GM12878 (cell line): ENCODE data around the gene DVL2.

- RAMPAGE, long total RNA, result no peak
- RRBS, 2 experiments, result no CpG with 5 or more reads among the region's 16 CpGs
CAGE:
- cytosol, long polyA minus RNA, result start-site peak on the plus strand at chr17:5361301-5361308, 40 reads
- cytosol, long polyA plus RNA, result no peak
- long polyA plus RNA, result no peak
- nucleolus, long total RNA, result no peak
- nucleus, long polyA plus RNA, result no peak
- nucleus, long total RNA, result no peak
Observed at GRCh38 chr17:5361099-5361995, 58.1 kb downstream of the NUP88 start.

- RAMPAGE, long total RNA, result no peak
- RRBS, 2 experiments, result no CpG with 5 or more reads among the region's 14 CpGs
CAGE:
- cytosol, long polyA minus RNA, result no peak
- cytosol, long polyA plus RNA, result no peak
- long polyA plus RNA, result no peak
- nucleolus, long total RNA, result no peak
- nucleus, long polyA plus RNA, result no peak
- nucleus, long total RNA, result no peak
Observed at GRCh38 chr17:5434706-5435531, 4.0 kb downstream of the C1QBP start.

DNA sequence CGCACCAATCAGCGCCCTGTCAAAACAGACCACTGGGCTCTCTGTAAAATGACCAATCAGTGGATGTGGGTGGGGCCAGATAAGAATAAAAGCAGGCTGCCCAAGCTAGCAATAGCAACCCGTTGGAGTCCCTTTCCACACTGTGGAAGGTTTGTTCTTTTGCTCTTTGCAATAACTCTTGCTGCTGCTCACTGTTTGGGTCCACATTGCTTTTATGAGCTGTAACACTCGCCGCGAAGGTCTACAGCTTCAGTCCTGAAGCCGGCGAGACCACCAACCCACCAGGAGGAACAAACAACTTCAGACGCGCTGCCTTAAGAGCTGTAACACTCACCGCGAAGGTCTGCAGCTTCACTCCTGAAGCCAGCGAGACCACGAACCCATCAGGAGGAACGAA, 187.8 kb upstream of the NLRP1 start:
- RAMPAGE, long total RNA, result no peak
- RRBS, 2 experiments, result no CpG with 5 or more reads among the region's 15 CpGs
CAGE:
- cytosol, long polyA minus RNA, result no peak
- cytosol, long polyA plus RNA, result no peak
- long polyA plus RNA, result no peak
- nucleolus, long total RNA, result no peak
- nucleus, long polyA plus RNA, result no peak
- nucleus, long total RNA, result no peak

- RAMPAGE, long total RNA, result no peak
- RRBS, 2 experiments, result no CpG with 5 or more reads among the region's 11 CpGs
CAGE:
- cytosol, long polyA minus RNA, result no peak
- cytosol, long polyA plus RNA, result no peak
- long polyA plus RNA, result no peak
- nucleolus, long total RNA, result no peak
- nucleus, long polyA plus RNA, result no peak
- nucleus, long total RNA, result no peak
Observed at GRCh38 chr17:6071269-6071660, 1.1 kb downstream of the WSCD1 start.

- RAMPAGE, long total RNA, result no peak
- RRBS, 2 experiments, result 22% methylated on average over 3 of the region's 9 CpGs; no CpG with 5 or more reads in 1 of the 2 experiments
CAGE:
- cytosol, long polyA minus RNA, result no peak
- cytosol, long polyA plus RNA, result no peak
- long polyA plus RNA, result no peak
- nucleolus, long total RNA, result no peak
- nucleus, long polyA plus RNA, result no peak
- nucleus, long total RNA, result no peak
Observed at GRCh38 chr17:6098326-6098902, 28.2 kb downstream of the WSCD1 start.

GRCh38 chr17:6104805-6105495, 34.8 kb downstream of the WSCD1 start:
- RAMPAGE, long total RNA, result no peak
- RRBS, 2 experiments, result no CpG with 5 or more reads among the region's 10 CpGs
CAGE:
- cytosol, long polyA minus RNA, result no peak
- cytosol, long polyA plus RNA, result no peak
- long polyA plus RNA, result no peak
- nucleolus, long total RNA, result no peak
- nucleus, long polyA plus RNA, result no peak
- nucleus, long total RNA, result no peak

DNA sequence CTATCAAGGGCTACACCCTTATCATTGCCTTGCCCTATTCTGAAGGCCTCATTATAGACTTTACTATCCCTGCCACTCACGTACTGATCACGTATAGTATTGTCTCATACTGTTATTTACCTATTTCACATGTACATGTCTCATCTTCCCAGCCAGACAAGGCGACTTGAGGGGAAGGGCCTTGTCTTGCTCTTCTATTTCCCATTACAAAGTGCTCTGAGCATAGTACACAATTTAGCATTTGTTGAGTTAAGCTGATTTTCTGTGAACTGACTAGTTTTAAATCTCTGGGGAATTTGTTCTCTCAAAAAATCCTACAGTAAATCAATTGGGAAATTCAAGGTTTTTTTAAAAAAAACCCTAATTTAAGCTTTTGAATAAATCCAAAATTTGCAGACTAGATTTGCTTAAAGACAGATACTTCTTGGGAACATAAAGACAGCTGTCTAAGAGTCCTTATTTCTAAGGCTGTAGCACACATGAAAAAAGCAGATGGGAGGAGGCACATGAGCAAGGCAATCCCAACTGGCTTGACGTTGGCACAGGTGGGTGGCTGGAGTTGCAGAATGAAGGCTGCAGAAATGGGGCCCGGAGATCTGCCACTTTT, 4.6 kb downstream of the KIAA0753 start:
- RAMPAGE, long total RNA, result no peak
- RRBS, 2 experiments, result no CpG with 5 or more reads among the region's 5 CpGs
CAGE:
- cytosol, long polyA minus RNA, result no peak
- cytosol, long polyA plus RNA, result no peak
- long polyA plus RNA, result no peak
- nucleolus, long total RNA, result no peak
- nucleus, long polyA plus RNA, result no peak
- nucleus, long total RNA, result no peak

GRCh38 chr17:6639401-6639953, 1.0 kb downstream of the KIAA0753 start:
- RAMPAGE, long total RNA, result no peak
- RRBS, 2 experiments, result 0% methylated on average over 2 to 3 of the region's 22 CpGs
CAGE:
- cytosol, long polyA minus RNA, result no peak
- cytosol, long polyA plus RNA, result no peak
- long polyA plus RNA, result no peak
- nucleolus, long total RNA, result no peak
- nucleus, long polyA plus RNA, result no peak
- nucleus, long total RNA, result no peak

DNA sequence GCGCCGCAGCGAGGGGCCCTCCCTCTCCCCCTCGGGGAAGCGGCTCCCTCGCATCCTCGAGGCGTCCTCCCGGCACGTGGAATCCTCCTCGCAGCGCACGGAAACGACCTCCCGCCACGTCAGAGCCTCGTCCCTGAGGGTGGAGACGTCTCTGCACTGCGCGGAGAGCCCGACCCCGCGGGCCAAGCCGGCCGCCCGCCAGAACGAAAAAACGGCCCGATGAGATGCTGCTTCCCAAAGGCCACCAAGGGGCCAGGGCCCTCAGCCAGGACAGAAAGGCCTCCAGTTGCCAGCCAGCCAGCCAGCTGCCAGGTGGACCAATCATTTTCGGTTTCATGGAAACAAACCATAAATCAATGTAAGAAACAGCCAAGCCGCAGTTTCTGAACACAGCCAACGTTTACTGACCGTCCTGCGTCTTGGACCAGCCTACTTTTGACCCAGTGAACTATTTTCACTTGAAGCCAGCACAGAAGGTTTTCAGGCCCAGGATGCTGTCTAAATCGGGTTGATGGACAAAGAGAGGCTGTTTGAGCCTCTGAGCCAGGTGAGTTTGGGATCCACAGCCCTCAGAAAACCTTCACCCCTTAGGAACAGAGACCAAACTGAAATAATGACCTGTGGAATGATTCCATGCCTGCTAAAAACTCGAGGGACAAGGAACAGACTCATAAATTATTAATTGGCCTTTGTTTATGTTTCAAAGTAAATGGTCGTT, 645 bp downstream of the C17orf100 start:
- RAMPAGE, long total RNA, result no peak
- RRBS, 2 experiments, result 17 to 27% methylated on average over 8 of the region's 37 CpGs
CAGE:
- cytosol, long polyA minus RNA, result no peak
- cytosol, long polyA plus RNA, result no peak
- long polyA plus RNA, result no peak
- nucleolus, long total RNA, result no peak
- nucleus, long polyA plus RNA, result no peak
- nucleus, long total RNA, result no peak

- RAMPAGE, long total RNA, result no peak
- RRBS, 2 experiments, result no CpG with 5 or more reads among the region's 10 CpGs
CAGE:
- cytosol, long polyA minus RNA, result no peak
- cytosol, long polyA plus RNA, result no peak
- long polyA plus RNA, result no peak
- nucleolus, long total RNA, result no peak
- nucleus, long polyA plus RNA, result no peak
- nucleus, long total RNA, result no peak
Observed at GRCh38 chr17:7041304-7041939, 2.5 kb downstream of the SLC16A11 start.

GRCh38 chr17:7052047-7052451, 8.2 kb upstream of the SLC16A11 start:
- RAMPAGE, long total RNA, result no peak
- RRBS, 2 experiments, result no CpG with 5 or more reads among the region's 9 CpGs
CAGE:
- cytosol, long polyA minus RNA, result no peak
- cytosol, long polyA plus RNA, result no peak
- long polyA plus RNA, result no peak
- nucleolus, long total RNA, result no peak
- nucleus, long polyA plus RNA, result no peak
- nucleus, long total RNA, result no peak

DNA sequence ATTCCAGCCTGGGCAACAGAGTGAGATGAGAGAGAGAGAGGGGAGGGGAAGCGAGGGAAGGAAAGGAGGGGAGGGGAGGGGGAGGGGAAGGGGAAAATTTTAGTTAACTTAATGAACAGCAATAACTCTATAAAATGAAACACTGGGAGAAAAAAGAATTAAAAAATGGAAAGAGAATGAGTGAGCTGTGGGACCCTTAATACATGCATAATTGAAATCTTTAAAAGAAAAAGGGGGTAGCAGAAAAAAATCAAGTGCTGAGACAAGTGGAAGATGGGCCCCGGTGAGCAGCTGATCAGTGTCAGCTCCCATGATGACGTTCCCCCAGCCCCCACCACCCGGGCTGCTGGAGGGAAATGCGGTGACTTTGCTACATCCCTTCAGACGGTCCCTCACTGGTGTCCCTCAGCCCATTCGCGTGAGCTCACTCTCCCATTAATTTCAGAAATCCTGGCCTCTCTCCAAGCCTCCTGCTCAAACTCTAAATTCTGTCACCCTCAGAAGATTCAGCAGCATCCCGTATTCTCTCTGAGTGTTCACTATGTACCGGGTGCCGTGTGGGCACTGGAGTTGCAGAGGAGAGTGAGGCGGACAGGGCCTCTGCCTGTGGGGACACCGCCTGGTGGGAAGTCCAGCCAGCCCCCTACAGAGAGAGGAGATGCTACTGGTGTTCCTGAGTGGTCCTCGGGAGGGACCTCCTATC, 2.5 kb downstream of the ASGR2 start:
- RAMPAGE, long total RNA, result no peak
- RRBS, 2 experiments, result 44 to 53% methylated on average over 3 of the region's 14 CpGs
CAGE:
- cytosol, long polyA minus RNA, result no peak
- cytosol, long polyA plus RNA, result no peak
- long polyA plus RNA, result no peak
- nucleolus, long total RNA, result no peak
- nucleus, long polyA plus RNA, result no peak
- nucleus, long total RNA, result no peak

DNA sequence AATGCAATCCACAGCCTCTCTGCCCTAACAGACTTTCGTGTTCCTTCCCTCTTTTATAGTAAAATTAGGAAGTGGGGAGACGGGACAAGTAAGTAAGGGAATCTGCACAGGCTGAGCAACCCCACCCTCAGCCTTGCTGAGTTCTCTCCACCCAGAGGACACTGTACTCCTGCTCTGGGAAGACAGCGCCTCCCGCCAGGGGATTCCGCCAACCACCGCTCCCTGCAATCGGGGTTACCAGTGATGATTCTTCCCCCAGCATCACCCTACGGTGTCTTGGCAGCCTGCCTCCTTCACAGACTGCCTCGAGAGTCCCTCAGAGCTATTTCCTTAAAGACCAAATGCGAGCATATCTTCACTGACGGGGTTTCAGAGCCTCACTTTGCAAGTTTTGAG, 22.6 kb upstream of the ASGR2 start:
- RAMPAGE, long total RNA, result no peak
- RRBS, 2 experiments, result no CpG with 5 or more reads among the region's 11 CpGs
CAGE:
- cytosol, long polyA minus RNA, result no peak
- cytosol, long polyA plus RNA, result no peak
- long polyA plus RNA, result no peak
- nucleolus, long total RNA, result no peak
- nucleus, long polyA plus RNA, result no peak
- nucleus, long total RNA, result no peak

GRCh38 chr17:7173865-7174788, 5.0 kb downstream of the ASGR1 start:
- RAMPAGE, long total RNA, result no peak
- RRBS, 2 experiments, result 24 to 31% methylated on average over 11 to 17 of the region's 54 CpGs
CAGE:
- cytosol, long polyA minus RNA, result no peak
- cytosol, long polyA plus RNA, result no peak
- long polyA plus RNA, result no peak
- nucleolus, long total RNA, result no peak
- nucleus, long polyA plus RNA, result no peak
- nucleus, long total RNA, result no peak

GRCh38 chr17:7207174-7207936, 10.1 kb downstream of the DLG4 start:
- RAMPAGE, long total RNA, result no peak
- RRBS, 2 experiments, result no CpG with 5 or more reads among the region's 22 CpGs
CAGE:
- cytosol, long polyA minus RNA, result no peak
- cytosol, long polyA plus RNA, result no peak
- long polyA plus RNA, result no peak
- nucleolus, long total RNA, result no peak
- nucleus, long polyA plus RNA, result no peak
- nucleus, long total RNA, result no peak

GRCh38 chr17:7221826-7222495, 2.2 kb downstream of the ACADVL start:
- RAMPAGE, long total RNA, result no peak
- RRBS, 2 experiments, result no CpG with 5 or more reads among the region's 12 CpGs
CAGE:
- cytosol, long polyA minus RNA, result no peak
- cytosol, long polyA plus RNA, result no peak
- long polyA plus RNA, result no peak
- nucleolus, long total RNA, result no peak
- nucleus, long polyA plus RNA, result no peak
- nucleus, long total RNA, result no peak

DNA sequence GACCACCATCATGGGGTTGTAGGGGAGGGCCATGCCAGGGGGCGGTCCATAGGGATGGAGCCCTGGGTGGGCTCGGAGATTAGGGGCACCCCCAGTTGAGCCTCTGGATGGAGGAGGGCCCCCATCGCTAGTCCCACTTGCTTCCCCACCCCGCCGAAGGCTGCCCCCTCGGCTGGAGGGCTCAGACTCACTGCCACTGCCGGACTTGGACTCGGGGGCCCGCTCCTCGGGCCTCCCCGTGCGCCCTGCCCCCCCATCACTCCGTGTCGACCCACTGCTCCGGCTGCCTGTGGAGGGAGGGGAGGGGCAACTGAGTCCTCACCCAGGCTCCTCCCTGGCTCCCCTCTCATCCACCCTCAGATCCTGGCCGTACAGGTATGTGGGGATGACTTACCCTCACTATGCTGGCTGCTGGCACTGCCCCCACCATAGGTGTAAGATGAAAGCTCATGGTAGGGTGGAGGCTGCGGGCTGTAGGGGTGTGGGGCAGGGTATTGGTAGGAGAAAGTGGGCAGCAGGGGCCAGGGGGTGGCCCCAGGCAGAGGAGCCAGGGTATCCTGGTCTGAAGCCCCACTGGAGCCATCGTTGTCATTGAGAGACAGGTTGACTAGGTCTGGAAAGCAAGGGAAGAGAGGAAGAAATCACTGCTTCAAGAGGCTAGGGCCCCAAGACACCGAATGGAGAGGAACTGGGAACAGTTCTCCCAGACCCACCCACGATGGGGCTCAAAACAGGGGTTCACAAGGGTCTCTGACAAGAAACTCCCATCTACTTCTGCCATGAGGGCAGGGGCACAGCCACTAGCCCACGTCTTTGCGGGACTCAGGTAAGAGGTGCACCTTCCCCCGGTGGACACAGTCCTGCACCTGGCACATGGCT, 6.5 kb downstream of the ACADVL start:
- RAMPAGE, long total RNA, result no peak
- RRBS, 2 experiments, result 84 to 90% methylated on average over 7 of the region's 23 CpGs
CAGE:
- cytosol, long polyA minus RNA, result no peak
- cytosol, long polyA plus RNA, result no peak
- long polyA plus RNA, result no peak
- nucleolus, long total RNA, result no peak
- nucleus, long polyA plus RNA, result no peak
- nucleus, long total RNA, result no peak

DNA sequence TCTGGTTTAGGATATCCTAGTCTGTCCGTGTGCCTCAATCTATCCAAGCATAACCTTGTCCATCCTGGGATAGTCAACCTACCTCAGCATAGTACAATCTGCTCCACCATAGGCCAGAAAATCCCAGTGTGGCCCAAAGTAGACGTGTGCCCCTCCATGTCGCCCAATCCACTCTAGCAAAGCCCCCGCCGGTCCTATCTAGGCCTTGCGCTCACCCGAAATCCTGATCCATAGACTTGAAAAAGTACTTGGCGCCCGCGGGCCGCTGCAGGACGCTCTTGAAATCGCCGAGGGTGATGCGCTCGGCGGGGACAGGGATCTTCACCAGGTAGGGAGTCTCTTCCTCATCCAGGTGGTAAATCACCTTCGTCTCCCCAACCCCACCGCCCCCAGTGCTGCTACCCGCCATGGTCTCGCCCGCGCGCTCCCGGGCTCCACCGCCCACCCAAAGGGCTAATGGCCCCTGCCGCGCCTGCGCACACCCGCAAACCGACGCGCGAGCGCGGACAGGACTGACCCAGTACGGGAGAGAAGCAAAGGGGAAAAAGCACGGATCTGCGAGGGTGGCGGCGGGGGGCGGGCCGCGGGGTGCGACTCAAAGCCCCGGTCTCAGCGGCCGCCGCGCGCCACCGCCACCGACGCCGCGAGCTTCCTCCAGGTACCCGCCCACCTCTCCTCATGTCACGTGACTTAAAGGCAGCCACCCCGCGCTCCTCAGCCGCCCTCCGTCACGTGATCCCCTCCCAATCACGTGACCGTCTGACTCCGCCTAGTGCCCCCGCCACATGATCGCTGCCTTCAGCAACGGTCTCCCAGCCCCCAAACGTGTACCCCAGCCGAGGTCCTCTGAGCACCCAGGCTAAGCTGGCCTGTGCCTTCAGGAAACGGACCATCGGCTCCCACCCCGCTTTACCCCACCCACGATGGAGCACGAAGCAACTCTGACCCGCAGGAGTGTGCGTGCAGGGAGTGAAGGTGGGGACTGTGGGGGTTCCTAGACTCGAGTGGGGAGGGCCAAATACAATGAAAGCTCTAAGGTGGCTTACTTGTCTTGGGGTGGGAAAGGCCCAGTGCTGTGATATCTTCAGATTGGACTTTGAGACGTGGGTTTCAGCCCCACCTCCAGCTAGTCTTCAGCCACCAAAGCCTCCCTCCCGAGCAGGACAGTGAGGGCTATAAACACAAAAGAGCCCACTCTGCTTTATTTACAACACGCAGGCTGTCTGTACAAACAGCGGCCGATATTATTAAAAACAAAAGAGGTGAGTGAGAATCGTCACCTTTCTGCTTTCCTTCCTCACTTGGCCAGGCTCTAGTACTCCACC, at the start of gene DVL2:
Gene DVL2 (minus strand): TSS at position 664 of the 1,325 bp plus-strand sequence.
- RAMPAGE, long total RNA, result no peak
- RRBS, 2 experiments, result no CpG with 5 or more reads among the region's 85 CpGs
CAGE:
- cytosol, long polyA minus RNA, result no peak
- cytosol, long polyA plus RNA, result no peak
- long polyA plus RNA, result no peak
- nucleolus, long total RNA, result start-site peak on the minus strand centred at position 424 of the sequence, 11 bp wide, 26 reads; start-site peak on the minus strand centred at position 666 of the sequence, 16 bp wide, 82 reads
- nucleus, long polyA plus RNA, result start-site peak on the minus strand centred at position 651 of the sequence, 81 bp wide, 90 and 92 reads in 2 replicates
- nucleus, long total RNA, result no peak

- RAMPAGE, long total RNA, result no peak
- RRBS, 2 experiments, result no CpG with 5 or more reads among the region's 7 CpGs
CAGE:
- cytosol, long polyA minus RNA, result no peak
- cytosol, long polyA plus RNA, result no peak
- long polyA plus RNA, result no peak
- nucleolus, long total RNA, result no peak
- nucleus, long polyA plus RNA, result no peak
- nucleus, long total RNA, result no peak
Observed at GRCh38 chr17:7257225-7257887, 4.9 kb downstream of the CLDN7 start.

DNA sequence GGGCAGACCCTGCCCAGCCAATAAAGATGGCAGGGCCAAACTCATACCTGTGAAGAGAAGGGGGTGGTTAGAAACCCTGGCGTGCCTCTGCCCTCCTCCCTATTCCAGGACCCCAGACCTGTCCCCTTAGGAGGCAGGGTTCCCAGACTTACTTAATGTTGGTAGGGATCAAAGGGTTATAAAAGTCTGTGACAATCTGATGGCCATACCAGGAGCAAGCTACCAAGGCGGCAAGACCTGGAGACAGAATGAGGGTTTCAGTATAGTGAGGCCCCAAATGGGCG, 1.8 kb downstream of the CLDN7 start:
- RAMPAGE, long total RNA, result no peak
- RRBS, 2 experiments, result no CpG with 5 or more reads among the region's 3 CpGs
CAGE:
- cytosol, long polyA minus RNA, result no peak
- cytosol, long polyA plus RNA, result no peak
- long polyA plus RNA, result no peak
- nucleolus, long total RNA, result no peak
- nucleus, long polyA plus RNA, result no peak
- nucleus, long total RNA, result no peak